ENCODE data around the gene CD34.

DNA sequence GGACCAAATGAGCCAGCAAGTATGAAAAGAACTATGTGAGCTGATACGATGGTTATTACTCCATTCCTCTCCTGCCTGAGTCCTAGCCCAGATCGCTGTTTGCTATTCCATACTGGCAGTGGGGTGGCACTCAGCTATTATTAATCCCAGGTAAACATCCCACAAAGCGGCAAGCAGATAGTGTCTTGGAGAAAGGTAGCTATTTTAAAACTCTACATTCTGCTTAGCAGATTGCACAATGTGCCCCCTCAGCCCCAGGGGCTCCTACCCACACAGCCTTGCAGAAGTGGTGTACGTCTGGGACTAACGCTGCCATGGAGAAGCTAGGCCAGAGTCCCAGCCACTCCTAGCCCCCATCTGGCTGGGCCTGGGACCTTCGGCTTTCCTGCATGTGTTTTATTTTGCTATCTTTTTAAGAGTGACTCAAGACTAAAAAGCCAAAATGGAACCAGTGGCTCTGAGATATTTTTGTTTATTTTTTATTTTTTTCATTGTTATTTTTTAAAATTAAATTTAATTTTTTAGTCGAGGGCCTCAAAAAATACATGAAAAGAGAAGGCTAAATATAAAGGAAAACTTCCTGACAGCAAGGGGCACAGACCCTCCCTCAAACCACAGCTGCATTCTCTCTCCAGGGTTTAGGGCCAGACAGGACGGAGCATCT, 59.1 kb downstream of the CD46 start:
- PRO-cap, 2 experiments: no peak in any of the 2 experiments

GRCh38 chr1:207823818-207824479, 72.1 kb downstream of the CD46 start:
- PRO-cap, 2 experiments: peak in 2 of 2 experiments; most common plus-strand start chr1:207824128 (in 2); most common minus-strand start chr1:207824048 (in 2)

DNA sequence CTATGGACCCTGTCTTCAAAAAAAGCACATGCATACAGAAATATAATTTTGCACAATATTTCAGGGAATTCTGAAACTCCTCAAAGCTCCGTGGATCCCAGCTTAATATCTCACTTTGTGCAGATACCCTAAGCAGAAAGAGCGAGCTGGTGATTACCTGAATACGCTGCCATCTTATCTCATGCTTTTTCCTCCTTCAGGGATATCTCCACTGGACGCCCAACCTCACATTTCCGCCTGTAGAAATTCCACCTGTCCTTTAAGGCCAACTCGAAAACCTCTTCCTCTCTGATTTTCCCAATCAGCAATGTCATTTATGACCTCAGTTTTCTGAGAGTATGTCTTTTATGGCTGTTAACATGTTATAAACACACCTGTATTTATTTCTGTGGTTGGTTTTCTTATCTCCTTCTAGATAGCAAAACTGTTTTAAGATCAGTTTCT, 41.1 kb downstream of the CD34 start:
- PRO-cap, 2 experiments: no peak in any of the 2 experiments

DNA sequence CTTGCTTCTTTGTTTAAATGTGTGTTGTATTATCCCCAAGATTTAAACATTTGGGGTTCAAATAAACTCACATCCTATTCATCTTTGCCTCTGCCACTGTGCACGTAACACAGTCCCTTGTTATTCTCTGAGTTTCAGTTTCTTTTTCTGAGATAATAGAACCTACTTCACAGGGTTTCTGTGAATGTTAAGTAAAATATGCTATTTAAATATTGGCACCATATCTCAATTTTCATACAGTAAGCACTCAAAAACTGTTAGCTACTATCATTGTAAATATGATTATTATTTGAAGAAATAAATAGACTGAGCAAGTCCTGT, 27.5 kb downstream of the CD34 start:
- PRO-cap, 2 experiments: no peak in any of the 2 experiments

- PRO-cap, 2 experiments: no peak in any of the 2 experiments
These were observed at the start of gene CD34 for GRCh38 chr1:207910611-207911679. TSS of gene CD34 (minus strand) at chr1:207911125.

DNA sequence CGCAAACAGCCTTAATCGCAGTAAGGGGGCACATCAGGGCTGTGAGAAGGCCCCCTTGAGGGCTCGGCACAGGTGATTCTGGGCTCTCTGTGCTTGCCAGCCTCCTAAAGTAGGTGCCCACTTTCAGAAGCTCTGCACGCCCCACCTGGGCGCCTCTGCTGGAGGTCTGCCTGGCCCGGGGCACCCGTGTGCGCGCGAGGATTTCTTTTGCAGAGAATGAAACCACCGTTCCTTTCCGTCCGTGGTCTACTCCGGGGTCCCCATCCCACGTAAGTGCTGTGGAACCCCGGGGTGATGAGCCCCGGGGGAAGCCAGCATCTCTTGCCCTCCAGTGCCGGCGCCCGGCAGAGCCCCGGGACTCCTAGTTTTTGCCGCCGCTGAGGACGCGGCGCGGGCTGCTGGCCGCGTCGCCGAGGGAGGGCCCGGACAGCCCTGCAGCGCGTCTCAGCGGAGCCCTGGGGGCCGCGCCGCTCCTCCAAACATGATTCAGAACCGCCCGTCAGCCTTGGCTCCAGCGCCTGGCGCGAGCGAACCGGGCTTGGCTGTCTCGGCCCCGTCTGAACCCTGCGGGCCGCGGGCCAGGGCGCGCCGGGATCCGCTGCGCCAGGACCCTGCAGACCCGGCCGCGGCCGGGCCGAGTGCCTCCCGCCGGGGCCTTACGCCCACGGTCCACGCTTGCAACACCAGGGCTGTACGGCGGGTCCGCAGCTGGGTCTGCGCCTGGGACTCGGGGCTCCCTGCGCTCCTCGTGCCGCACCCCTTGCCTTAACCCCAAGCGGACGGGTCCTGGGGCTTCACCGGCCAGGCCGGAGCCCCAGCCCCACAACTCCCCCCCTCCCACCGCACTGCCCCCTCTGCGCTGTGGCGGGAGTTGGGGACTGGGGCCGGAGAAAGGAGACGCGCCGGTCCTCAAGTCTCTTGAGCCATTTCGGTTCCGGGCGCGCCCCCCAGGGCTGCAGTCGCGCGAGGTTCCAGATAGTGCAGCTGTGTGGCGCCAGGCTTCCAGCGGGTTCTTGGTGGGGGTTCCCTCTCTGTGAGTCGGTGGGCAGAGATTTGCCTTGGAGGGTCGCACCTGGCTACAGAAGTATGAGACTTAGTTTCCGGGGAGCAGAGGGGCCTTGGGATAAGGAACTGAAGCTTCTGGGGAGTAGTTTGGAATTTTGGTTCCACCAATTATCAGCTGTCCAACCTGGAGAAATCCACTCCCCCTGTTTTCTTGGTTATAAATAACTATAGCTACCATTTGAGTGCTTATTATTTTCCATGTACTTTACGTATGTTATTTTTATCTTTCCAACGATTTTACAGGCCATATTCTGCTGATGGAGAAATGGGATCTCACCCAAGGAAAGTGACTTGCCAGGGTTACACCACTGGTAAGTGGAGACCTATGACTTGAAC, 48.4 kb upstream of the CD34 start:
- PRO-cap, 2 experiments: no peak in any of the 2 experiments

GRCh38 chr1:208070144-208070976, 159.4 kb upstream of the CD34 start:
- PRO-cap, 2 experiments: no peak in any of the 2 experiments

DNA sequence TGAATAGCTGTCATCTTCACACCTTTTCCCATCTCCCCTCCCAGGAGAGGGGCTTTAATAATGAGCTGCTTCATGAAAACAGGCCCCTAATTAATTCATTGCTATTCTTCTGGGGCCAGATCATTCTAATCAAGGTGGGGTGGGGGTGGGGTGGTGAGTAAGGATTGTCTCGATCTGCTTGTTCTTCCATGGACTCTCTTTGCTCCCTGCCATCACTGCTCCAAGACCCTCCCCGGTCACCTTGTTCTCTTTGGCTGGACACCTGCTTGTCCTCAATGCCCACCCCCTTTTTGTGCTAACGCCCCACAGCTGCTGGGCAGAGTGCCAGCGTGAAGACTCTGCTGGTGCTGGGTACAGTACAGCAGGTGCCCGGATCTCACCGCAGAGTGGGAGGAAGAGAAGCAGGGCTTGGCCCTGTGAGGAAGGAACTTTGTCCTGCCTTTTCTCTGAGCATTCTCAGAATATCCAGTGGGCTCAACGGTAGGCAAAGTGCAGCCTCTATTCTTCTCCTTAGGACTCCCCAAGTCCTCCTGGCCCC, 90.2 kb downstream of the PLXNA2 start:
- PRO-cap, 2 experiments: no peak in any of the 2 experiments

DNA sequence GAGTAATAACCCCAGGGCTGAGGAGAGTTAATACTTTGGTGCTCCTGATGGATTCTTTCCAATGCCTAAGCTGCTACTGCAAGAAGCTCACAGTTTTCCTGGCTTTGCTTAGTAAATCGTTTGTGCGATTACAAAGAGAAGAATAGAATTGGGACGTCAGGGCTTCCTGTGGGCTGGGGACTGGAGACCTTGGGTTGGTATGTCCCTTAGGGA, 40.4 kb downstream of the PLXNA2 start:
- PRO-cap, 2 experiments: no peak in any of the 2 experiments

DNA sequence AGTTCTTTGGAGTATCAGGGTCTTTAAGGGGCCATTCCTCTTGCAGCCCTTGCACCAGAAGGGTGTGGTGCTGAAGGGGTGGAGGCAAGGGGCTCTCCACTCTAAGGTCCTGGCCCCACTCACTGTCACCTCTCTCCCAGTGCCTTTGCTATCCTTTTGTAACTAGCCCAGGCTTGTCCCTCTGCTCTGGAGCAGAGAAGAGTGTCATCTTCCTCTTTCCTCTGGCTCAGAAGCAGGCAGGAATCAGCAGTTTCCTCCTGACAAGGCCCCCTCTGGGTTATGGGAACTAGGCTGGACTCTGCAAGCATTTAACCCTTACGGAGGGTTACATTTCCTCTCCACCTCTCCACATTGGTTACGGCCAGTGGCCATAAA, 30.5 kb downstream of the PLXNA2 start:
- PRO-cap, 2 experiments: no peak in any of the 2 experiments

GRCh38 chr1:208239441-208240487, 4.4 kb downstream of the PLXNA2 start:
- PRO-cap, 2 experiments: peak in 2 of 2 experiments; most common plus-strand start chr1:208239795 (in 2); most common minus-strand start chr1:208239738 (in 1)

DNA sequence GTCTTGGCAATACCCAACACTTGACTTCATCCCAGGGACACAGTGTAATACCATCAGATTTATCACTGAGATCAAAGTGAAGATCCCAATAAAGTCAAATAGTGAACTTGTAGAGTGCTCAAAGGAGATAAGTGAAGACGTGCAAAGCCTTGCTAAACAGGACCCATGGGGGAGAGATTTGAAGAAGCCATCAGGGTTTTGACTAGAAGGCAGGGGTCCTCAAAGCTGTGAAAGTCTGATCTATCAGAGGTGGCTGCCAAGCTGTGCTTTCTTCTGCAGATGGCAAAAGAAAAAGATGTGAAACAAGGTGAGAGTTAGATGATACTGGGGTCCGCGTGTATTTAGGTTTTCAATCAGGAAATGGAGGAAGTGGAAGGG, 211.6 kb upstream of the CAMK1G start:
- PRO-cap, 2 experiments: no peak in any of the 2 experiments

- PRO-cap, 2 experiments: no peak in any of the 2 experiments
These were observed 178.9 kb upstream of the CAMK1G start for GRCh38 chr1:209404584-209405046.

DNA sequence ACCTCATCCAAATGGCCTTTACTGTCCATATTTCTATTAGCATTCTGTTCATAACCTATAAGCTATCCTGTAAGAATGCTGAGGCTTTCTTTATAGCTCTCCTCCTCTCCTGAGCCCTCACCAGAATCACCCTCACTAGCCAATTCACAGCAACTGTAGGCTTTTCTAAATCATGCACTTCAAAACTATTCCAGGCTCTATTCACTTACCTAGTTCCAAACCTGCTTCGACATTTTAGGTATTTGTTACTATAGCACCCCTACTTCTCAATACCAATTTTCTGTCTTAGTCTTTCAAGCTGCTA, 112.3 kb upstream of the CAMK1G start:
- PRO-cap, 2 experiments: no peak in any of the 2 experiments

DNA sequence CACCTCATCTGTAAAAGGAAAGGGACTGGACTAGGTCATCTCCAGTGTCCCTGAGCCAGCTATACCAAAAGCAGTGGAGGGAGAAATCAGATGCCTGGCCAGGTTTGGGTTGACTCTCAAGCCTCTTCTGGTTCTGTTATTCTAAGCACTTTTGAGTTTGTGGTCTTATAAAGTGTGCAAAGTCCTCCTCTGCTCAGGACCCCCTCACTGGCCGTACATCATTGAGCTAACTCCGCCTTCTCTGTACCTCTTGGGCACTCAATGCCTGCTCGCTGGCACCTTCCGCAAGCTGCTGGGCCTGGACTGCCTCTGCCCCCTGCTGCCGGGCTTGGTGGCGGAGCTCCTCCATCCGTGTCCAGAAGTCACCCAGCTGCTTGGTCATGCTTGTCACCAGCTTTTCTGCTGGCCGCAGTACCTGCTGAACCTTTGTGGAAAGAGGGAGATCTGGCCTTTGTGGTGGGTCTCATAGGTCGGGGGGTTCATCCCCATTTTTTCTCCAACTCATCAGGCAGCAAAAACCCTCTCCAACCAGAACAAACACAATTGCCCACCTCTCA, 33.7 kb downstream of the CAMK1G start:
- PRO-cap, 2 experiments: no peak in any of the 2 experiments

GRCh38 chr1:209627993-209628430, 24.2 kb downstream of the LAMB3 start:
- PRO-cap, 2 experiments: no peak in any of the 2 experiments

GRCh38 chr1:209787178-209788262, 3.2 kb upstream of the C1orf74 start:
- PRO-cap, 2 experiments: peak in 2 of 2 experiments; most common plus-strand start chr1:209787873 (in 1); most common minus-strand start chr1:209787757 (in 1)

DNA sequence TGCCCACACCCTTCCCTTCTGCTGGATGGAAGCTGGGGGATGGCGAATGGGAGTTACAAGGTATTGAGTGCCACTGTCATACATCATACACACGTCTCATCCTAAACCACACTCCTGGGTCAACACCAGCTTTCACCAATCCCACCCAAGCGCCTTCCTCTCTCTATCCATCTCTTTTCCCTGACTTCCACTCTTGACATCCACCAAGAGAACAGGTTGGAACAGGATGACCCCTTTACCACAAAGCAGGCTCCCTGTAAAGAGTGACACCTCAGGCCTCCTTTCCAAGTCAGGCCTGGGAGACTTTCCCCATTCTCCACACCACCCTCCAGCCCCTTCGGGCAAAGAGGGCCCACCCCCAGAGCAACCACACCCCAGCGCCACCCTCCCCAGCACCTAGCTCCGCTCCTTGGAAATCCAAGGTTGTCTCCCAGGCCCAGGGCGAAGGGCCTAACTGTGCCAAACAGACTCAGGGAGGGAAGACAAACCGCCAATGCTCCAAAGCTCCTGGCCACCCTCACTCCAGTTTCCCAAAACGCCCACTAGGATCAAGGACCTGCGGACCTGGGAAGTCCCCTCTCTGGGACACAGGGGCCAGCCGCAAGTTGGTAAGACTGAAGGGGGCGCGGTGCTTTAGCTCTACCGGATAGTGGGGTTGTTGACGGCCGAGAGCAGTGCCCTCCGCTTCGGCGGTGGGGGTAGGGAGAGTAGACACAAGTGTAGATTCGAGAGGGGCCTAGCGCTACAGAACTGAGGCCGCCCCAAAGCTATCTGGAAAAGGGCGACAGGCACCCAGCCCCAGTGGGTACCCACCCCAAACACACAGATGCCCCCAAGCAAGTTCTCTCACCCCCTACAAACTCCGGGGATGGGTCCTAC, 694 bp downstream of the IRF6 start:
- PRO-cap, 2 experiments: no peak in any of the 2 experiments

- PRO-cap, 2 experiments: no peak in any of the 2 experiments
These were observed 2.0 kb upstream of the UTP25 start for GRCh38 chr1:209825458-209826554.

DNA sequence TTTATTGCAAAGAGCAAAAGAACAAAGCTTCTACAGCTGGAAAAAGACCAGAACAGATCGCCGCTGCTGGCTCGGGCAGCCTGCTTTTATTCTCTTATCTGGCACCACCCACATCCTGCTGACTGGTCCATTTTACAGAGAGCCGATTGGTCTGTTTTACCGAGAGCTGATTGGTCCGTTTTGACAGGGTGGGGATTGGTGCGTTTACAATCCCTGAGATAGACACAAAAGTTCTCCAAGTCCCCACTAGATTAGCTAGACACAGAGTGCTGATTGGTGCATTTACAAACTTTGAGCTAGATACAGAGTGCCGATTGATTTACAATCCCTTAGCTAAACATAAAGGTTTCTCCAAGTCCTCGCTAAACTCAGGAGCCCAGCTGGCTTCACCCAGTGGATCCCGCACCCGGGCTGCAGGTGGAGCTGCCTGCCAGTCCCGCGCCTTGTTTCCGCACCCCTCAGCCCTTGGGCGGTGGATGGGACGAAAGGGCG, 49.5 kb upstream of the SYT14 start:
- PRO-cap, 2 experiments: no peak in any of the 2 experiments

Measured in Metastatic Liver Carcinoma in the Adrenal Gland (tissue), 2 donors.